Measurements from ENCODE around the genes FILIP1L and CEP97.

DNA sequence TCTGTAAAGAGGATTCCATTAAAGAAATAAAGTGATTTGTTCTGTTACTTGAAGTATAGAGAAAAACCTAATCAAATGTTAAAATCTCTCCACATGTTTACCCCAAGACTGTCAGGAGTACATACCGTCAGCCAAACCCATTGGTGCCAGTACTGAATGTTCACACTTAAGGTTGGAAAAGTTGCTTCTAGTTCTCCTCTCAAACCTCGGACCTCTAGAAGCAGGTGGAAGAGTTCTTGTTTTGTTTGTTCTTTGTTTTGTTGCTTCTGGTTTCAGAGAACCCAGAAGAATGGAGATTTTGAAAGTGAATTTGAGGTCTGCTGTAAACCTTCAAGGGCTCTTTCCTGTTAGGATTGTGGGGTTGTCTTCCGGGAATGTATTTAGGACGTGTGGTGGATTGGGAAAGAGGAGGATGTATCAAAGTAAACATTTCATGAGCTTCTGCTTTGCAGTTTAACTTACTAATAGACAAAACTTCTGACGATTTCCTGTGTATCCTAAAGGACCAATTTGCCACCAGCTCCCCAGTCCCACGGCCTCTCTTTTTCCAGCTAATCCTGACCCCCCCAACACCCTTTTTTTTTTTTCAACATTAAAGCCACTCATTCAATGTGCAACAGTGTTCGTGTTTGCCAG is 50.4 kb downstream of the FILIP1L start:
- RAMPAGE, long total RNA, result no peak
- RRBS, result no CpG with 5 or more reads among the region's 7 CpGs

- RAMPAGE, long total RNA, result no peak
- RRBS, result no CpG with 5 or more reads among the region's 8 CpGs
Measured at GRCh38 chr3:100114222-100115206, at the start of gene FILIP1L. FILIP1L (minus strand) TSS chr3:100114501.

- RAMPAGE, long total RNA, result no peak
- RRBS, result no CpG with 5 or more reads among the region's 1 CpG
Measured at GRCh38 chr3:100163976-100164349, 49.7 kb upstream of the FILIP1L start.

- RAMPAGE, long total RNA, result no peak
- RRBS, result no CpG with 5 or more reads among the region's 3 CpGs
Measured at GRCh38 chr3:100519394-100519746, 27.0 kb downstream of the TMEM45A start.

DNA sequence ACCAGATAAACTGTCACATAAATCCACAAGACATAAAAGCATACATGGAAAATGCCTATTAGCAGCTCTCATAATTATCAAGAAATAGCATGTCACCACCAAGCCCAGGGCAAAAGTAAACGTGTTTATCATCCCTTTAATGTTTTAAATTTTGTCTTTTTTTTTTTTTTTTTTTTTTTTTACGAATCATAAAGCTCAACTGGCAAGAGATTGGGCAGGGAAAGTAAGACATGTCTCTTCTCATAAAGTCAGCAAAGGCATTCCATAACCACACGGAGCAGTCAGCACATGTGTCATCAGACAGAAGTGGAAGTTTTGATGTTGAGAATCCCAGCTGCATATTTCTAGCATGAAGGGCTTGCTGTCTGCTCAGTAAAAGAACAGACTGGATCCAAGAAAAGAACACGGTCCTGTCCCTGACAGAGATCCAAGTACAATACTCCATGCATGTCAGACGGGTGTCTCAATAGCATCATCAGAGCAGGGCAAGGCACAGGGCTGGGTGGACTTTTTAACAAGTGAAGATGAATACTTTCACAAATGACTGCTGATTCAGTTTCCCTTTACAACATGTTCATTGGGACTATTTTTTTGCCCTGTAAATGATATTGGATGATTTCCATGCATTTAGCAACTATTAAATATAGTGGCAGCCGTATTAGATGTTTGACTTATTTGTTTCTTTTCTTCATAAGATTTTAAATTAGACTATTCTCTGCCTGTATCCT is 38.2 kb downstream of the ABI3BP start:
- RAMPAGE, long total RNA, result no peak
- RRBS, result no CpG with 5 or more reads among the region's 6 CpGs

- RAMPAGE, long total RNA, result no peak
- RRBS, result no CpG with 5 or more reads among the region's 3 CpGs
Measured at GRCh38 chr3:101430773-101431282, 82.2 kb downstream of the SENP7 start.

DNA sequence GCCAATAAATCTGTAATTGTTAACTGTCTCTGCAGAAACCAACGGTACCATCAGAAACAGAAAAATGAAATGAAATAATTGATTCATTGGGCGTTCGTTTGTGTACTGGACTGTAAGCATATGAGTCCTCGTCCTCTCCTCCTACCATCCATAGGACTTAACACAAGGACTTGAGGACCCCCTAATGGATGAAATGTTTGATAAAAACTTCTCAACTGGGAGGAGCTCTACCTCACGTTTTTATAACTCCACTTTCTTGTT is 965 bp downstream of the SENP7 start:
- RAMPAGE, long total RNA, result no peak
- RRBS, result no CpG with 5 or more reads among the region's 5 CpGs

DNA sequence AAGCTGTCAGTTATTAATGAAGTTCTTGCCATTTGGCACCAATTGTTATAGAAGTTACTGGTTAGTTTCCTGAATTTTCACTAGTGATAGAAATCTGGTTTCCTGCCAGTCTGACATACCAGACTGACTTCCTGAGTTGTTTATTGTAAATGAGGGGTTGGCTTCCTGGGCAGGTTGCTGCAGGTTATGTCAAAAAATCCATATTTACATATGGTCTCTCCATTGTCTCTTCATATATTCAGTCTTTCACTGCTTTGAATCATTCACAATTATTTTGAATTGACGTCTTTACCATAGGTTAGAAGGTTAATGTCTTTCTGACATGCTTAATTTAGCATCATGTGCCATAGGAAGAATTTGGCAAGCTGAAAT is 8.4 kb upstream of the SENP7 start:
- RAMPAGE, long total RNA, result no peak
- RRBS, result no CpG with 5 or more reads among the region's 1 CpG

- RAMPAGE, long total RNA, result no peak
- RRBS, result no CpG with 5 or more reads among the region's 5 CpGs
Measured at GRCh38 chr3:101530465-101531039, 17.5 kb upstream of the SENP7 start.

DNA sequence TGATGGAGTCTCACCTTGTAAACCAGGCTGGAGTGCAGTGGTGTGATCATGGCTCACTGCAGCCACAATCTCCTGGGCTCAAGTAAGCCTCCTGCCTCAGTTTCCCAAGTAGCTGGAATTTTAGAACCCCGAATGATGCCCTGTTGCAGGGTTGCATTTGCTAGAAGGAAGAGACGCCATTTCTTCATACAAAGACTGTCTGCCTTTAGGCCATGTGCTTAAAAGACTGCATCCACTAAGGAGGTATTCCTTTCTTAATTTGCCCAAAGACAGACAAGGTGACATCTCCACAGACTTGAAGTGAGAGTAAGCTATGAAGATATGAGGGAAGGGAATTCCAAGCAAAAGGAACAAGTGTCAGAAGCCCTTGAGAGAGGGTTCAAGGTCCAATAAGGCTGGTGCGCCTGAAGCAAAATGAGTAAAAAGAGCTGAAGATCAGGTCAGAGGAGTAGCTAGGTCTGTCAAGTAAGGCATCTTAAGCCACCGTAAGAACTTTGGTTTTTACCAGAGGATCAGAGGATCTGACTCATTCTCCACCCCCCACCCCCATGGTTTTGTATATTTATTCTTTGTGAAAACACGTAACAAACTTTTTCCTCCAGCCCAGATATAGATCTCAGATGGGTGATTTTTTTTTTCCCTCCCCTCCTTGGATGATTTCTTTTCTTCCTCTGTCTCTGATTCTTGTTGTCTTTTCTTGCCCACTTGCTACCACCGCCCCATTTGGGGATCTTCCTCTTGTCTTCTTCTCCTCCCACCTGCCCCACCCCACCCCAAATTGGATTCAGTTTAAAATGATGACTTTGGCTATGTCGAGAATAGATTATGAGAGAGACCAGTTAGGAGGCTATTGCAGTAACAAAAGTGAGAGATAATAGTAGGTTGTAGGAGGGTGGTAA is 5.8 kb downstream of the TRMT10C start:
- RAMPAGE, long total RNA, result no peak
- RRBS, result no CpG with 5 or more reads among the region's 7 CpGs

DNA sequence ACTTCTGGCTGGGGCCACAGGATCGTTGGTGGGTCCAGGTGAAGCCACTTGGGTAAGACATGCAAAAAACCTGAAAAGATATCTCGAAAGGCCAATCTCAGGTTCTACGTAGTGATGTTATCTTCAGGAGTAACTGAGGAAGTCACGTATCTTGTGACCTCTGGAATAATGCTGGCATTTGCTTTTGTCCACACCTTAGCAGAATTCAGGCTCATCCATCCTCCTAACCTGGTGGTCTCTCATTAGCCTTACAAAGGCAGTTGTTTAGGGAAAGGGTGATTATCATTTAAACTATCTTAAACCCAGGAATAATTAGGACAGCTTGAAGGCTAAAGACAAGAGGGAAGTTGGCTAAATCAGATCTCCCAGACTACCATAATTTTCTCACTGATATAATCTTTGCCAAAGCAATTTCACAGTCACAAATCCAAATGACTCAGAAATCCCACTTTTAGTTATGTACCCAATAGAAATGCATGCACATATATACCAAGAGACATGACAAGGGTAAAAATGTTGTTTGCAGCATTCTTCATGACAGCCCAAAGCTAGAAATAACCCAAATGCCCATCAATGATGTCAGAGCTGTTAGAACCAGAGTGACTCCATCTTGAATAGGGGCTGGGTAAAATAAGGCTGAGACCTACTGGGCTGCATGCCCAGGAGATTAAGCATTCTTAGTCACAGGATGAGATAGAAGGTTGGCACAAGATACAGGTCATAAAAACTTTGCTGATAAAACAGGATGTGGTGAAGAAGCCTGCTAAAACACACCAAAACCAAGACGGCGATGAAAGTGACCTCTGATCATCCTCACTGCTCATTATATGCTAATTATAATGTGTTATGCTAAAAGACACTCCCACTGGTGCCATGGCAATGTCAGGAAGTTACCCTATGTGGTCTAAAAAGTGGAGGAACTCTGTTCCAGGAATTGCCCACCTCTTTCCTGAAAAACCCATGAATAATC is 33.2 kb downstream of the ZBTB11 start:
- RAMPAGE, long total RNA, result no peak
- RRBS, result no CpG with 5 or more reads among the region's 6 CpGs

DNA sequence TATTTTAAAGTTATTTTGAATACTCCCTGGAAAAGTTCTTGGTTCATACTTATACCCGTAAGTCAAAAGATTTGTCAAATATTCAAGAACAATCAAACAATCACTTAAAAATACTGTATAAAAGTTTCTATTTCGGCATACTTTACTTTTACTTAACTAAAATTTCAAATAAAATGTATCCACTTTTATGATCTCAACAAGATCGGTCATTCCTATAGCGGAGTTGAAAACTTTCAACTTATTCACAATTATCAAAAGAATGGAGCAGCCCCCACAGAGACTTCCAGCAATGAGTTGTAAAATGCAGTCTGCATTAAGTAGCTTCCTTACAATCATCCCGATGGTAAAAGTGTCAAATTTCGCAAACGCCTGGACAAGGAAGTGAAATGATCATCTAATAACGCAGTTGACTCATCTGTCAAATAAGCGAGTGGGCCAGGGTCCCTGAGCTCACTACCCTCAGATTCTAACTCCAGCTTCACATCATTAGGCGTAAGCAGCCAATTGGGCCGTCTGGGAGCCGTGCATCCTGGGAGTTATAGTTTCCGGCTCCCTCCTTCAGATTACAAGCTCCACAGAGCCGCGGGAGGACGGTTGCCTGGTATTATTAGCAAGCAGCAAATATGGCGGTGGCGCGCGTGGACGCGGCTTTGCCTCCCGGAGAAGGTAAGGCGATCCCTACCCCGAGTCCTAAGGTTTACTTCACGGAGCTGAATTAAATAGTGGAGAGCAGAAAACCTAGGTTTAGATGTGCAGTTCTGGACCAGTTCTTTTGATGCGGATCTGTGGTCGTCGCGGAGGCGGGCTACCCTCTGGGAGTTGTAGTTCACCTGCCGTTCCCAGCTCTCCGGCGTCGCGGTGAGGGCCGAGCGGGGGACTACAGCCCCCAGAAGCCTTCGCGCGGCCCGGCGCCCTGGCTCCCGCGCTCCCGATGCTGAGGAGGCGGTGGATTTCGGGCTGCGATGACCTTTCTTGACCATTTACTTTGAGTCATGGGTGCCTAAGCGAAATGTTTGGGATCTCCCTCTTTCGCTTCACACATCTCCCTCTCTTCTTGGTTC is at the start of gene CEP97:
CEP97 (plus strand) TSS at position 561 of the 1,061 bp plus-strand sequence.
- RAMPAGE, long total RNA, result start-site peak on the plus strand centred at position 574 of the sequence, 55 bp wide, 82 and 175 reads in 2 replicates
- RRBS, result 2% methylated on average over 18 of the region's 51 CpGs

DNA sequence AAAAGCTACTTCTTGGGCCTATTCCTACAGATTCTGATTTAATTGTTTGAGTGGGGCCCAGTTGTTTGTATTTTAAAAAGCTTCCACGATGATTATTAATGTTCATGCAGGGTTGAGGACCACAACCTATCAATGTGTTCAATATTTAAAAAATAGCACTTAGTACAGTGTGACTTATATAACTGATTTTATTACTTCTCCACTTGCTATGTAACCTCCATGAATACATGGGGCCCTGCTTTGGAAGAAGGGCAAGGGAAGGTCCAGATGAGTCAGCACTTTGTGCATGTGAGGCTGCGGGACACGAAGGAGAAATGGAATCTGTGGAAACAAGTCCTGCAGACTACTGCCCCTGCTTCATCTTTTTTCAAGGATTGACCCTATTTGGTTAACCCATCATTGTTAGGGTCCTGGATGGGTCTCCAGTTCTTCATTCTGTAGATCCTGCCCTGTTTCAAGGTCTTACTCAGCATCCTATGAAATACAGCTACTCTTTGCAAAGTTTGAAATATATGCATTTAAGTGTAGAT is 1.6 kb downstream of the NXPE3 start:
- RAMPAGE, long total RNA, result no peak
- RRBS, result no CpG with 5 or more reads among the region's 3 CpGs

DNA sequence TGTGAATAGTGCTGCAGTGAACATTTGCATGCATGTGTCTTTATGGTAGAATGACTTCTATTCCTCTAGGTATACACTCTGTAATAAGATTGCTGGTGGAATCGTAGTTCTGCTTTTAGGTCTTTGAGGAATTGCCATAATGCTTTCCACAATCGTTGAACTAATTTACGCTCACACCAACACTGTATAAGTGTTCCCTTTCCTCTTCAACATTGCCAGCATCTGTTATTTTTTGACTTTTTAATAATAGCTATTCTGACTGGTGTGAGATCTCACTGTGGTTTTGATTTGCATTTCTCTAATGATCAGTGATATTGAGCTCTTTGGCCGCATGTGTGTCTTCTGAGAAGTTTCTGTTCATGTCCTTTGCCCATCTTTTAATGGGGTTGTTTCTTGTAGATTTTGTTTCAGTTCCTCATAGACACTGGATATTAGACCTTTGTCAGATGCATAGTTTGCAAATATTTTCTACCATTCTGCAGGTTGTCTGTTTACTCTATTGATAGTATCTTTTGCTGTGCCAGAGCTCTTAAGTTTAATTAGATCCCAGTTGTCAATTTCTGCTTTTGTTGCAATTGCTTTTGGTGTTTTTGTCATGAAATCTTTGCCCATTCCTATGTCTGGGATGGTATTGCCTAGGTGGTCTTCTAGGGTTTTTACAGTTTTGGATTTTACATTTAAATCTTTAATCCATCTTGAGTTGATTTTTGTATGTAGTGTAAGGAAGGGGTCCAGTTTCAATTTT is 12.9 kb downstream of the NXPE3 start:
- RAMPAGE, long total RNA, result no peak
- RRBS, result no CpG with 5 or more reads among the region's 4 CpGs

DNA sequence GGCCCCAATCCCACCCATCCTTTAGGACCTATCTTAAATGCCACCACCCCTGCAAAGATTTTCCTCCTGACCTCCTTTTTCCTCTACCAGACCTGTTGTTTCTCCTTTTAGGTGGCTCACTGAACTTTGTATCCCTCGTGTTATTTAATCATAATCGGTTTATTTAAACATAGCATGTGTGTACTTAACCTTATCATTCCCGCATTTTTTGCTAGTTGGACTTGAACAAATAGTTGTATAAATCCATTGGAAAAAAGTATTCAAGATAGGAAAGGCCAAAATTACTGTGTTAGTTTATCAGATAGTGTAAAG is 978 bp upstream of the NFKBIZ start:
- RAMPAGE, long total RNA, result no peak
- RRBS, result no CpG with 5 or more reads among the region's 3 CpGs

- RAMPAGE, long total RNA, result no peak
- RRBS, result no CpG with 5 or more reads among the region's 4 CpGs
Measured at GRCh38 chr3:101942305-101942661, 93.0 kb downstream of the NFKBIZ start.

GRCh38 chr3:102673143-102673640 is 238.4 kb downstream of the ZPLD1 start:
- RAMPAGE, long total RNA, result no peak
- RRBS, result no CpG with 5 or more reads among the region's 6 CpGs

DNA sequence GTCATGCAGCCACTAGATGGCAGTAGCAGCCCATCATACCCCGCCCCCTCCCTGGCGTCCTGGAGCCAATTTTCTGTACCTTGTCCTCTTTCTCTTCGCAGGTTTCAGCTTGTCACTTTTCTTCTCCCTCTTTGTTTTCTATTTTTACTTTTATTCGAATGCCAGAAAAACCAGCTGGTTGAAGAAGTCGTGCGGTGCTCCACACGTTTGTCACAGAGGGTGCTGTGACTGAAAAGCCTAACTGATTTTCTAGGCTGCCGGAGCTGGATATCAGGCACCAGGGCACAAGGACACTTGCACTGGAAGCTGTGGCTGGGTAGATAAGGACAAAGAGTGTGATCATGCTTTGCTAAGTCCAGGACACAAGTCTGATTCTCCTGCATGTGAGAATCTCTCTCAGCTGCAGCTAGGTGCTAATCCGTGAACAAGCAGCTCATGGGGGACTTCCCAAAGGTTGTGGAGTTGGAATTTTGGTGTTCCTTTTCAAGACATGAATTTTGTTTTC is 238.9 kb downstream of the ZPLD1 start:
- RAMPAGE, long total RNA, result no peak
- RRBS, result no CpG with 5 or more reads among the region's 9 CpGs

GRCh38 chr3:105353209-105354444 is 13.1 kb upstream of the ALCAM start:
- RAMPAGE, long total RNA, result no peak
- RRBS, result 4% methylated on average over 4 of the region's 49 CpGs

- RAMPAGE, long total RNA, result no peak
- RRBS, result no CpG with 5 or more reads among the region's 5 CpGs
Measured at GRCh38 chr3:105364967-105365252, 1.8 kb upstream of the ALCAM start.

Measured in cardiac muscle cell (in vitro differentiated cells and primary cell).